Neuron (in vitro differentiated cells): ENCODE results near the genes CCSAP and ARV1.

- PRO-cap = no peak
Measured at GRCh38 chr1:229015645-229016138, 255.2 kb upstream of the RAB4A start.

- PRO-cap = no peak
Measured at GRCh38 chr1:229019351-229020328, 251.3 kb upstream of the RAB4A start.

GRCh38 chr1:229108925-229109264 is 162.0 kb upstream of the RAB4A start:
- PRO-cap = no peak

GRCh38 chr1:229116130-229116613 is 154.7 kb upstream of the RAB4A start:
- PRO-cap = no peak

DNA sequence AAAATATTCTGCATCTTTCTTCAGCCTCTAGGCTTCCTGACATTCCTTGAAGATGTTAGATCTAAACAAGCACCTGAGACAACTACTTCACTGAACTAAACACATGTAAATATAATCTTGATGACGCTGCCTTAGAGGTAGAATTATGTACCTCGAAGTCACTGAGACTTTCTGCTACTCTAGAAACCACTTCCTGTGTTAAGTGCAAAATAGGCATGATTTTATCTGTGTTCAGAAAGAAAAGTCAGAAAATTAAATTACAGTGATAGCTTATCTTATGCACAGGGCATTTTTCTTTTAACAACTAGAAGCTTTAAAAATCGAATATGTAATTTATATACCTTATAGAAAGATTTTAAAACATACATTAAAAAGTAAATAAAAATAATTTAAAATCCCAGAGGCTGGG is 17.3 kb upstream of the RAB4A start:
- PRO-cap = no peak

GRCh38 chr1:229298863-229299629 is 28.1 kb downstream of the RAB4A start:
- PRO-cap = no peak

GRCh38 chr1:229326551-229327192 is 16.2 kb downstream of the CCSAP start:
- PRO-cap = no peak

GRCh38 chr1:229341782-229342831 is 740 bp downstream of the CCSAP start:
- PRO-cap = bidirectional peak, plus-strand start at chr1:229342312, minus-strand start at chr1:229342405; bidirectional peak, plus-strand start at chr1:229342741, minus-strand start at chr1:229342581

- PRO-cap = bidirectional peak, plus-strand start at chr1:229343003, minus-strand start at chr1:229343077; unidirectional peak, minus-strand start at chr1:229343278
Measured at GRCh38 chr1:229342832-229343626, at the start of gene CCSAP. TSS of gene CCSAP (minus strand) at chr1:229343047.

- PRO-cap = no peak
Measured at GRCh38 chr1:229619515-229620646, 6.0 kb downstream of the TAF5L start.

DNA sequence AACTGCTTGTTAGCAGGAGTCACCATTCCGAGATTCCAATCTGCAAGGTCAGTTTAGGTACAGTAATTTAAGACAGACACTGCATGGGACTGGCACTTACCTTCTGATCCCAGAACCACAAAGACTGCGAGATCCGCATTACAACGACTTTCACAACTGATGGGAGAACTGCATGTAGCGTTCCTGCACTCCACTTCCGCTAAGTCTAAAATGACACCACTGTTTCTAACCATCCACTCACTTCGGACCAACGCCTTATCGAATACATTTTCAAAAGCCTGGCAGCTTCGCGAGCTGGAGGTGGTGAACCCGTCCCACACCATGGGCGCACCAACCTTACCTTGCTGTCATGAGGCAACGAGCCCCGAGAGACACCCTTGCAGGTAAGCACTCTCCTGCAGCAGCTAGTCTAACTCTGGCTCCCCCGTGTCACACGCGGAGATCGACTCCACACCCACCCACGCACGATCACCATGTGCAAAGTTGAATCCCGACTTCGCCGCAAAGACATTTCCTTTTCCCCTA is 903 bp downstream of the TAF5L start:
- PRO-cap = no peak

DNA sequence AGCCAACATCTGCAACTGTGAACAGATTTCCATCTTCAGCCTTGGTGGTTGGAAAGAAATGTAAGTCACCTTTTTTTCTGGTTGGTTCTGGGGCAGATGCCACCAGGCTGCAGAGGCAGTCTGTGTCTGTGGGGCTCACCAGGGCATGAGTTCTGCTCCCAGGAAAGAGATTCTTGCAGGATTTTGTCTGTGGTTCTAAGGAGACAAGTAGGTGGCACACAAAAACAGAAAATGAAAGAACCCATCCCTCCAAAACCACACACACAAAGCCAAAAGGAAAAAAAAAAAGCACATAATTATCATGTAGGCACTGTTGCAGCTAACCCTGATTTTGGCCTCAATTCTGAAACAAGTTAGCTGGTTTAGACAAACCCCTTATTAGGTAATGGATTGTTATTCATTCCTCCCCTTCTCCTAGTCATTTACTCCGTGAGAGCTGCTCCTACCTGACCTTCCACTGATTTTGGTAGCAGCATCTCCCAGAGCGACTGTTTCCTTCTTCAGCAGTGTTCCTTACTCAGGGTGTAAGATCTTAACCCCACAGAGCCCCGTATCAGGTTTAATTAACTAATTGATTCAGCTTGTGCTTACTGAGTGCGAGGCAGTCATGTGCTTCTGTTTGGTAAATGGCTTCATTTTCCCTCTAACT is 36.5 kb downstream of the GALNT2 start:
- PRO-cap = no peak

DNA sequence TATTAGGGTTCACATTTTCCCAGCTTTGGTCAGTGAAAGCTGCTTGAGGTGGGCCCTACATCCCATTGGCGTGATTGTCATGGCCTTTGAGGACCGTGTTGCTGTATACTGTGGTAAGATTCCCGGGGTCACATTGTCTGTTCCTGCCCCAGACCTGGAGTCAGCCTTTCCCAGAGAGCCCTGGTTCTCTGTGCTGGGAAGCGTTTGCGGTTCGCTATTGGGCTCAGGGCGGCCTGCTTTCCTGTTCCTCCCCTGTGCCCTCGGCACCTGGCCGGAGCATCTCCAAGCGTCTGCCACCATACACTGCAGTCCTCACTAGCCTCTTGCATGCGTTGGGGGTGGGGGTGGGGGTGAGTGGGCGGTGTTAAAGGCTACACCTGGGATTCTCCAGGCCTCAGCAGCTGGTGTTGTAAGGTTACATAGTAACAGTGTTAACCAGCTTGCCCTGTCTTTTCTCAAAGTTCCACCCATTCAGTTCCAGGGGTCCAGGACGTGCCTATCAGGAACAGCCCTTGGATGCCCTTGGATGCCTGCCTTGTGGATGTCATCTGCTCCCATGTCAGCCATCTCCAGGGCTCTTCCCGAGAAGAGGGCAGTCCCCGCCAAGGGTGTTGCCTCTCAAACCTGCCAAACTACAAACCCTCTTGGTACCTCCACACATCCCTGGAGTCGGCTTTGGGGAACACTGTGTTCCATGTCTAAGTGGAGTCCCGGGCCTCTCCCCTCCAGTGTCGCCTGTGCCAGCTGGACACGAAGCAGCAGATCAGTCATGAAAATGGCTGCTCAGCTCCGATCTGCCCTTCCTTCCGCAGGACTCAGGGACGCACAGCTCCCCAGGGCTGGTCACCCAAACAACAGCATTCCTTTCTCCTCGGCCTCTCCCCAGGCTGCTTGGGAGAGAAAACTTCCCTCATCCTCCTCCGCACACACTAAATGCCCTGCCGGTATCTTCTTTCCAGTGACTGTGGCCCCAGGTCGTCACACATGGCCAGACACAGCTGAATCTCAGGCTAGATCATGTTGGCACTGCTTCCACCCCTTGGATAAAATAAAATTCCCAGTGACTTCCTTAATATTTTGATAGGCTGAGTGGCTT is 53.1 kb downstream of the GALNT2 start:
- PRO-cap = no peak

DNA sequence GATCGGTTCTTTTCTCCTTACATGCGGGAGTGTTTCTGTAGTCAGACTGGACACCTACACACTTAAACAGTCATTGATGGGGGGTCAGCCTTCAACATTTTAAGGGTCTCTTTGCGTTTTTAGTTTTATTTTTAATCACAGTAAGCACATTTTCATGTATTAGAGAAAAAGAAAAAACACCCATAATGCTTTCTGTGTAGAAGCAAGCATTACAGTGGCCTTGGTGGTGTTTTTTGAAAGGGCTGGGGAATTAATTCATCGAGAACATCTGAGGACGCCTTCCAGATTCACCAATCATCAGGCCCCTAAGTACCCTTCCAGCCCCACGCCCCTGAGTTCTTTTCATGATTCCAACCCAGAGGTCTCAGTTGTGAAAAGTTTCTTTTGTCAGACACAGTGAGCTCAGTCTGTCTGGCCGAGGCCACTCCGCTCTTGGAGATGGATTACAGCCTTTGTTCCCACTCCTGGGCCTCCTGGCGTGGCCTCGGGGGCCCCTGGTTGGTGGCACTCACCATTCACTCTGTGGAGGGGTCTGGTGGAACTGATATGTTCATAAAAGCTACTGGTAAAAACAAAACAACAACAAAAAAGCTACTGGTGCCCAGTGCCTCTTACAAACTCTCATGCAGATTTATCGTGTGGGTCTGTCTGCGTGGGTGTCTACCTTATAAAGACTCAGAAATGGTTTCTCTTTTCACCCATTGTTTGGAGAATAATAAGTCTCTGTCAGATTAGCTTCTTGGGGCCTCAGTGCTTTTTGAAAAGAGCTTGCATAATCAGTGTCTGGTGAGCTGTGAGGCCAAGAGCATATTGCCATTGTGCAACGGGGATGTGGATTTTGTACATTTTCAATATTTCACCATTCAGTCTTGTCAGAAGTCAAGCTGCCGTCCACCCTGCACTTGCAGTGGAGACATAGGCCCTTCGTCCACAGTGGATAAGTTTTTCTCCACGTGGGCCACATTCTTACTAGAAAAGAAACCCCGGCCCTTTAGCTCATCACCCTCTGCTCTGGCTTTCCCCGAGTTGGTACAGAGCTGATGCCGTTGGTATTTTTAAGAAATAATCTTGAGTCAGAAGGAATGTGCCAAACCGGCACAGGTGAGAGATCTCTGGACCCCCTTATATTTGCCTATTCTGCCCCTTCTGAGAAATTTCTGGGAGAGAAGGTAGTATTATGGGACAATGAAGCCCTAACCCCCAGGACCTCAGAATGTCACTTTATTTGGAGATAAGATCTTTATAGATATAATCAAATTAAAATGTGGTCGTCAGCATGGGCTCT is 86.7 kb downstream of the GALNT2 start:
- PRO-cap = no peak

- PRO-cap = no peak
Measured at GRCh38 chr1:230158579-230159380, 91.7 kb downstream of the GALNT2 start.

DNA sequence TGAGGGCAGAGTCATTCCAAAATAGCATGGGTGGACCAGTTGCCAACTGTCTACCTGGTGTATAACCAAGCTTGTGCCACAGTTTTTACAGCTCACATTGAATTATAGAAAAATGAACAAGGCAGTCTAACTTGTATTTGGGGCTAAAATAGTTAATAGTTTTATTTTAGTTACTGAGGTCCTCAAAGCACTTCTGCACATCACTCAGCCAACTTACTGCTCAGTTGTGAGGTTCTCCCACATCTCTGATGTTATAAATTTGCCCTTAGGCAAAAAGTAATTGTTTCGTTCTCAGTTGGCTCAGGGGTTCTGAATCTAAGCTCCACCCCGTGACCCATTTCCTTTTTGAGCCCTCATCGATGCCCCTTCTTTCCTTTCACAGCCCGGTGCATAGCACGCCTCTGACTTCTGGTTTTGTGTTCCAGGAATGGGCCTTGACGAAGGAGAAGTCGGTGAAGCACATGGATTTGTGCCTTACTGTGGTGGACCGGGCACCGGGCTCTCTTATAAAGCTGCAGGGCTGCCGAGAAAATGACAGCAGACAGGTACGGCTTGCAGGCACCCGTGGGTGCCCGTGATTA is 152.0 kb downstream of the PGBD5 start:
- PRO-cap = no peak

DNA sequence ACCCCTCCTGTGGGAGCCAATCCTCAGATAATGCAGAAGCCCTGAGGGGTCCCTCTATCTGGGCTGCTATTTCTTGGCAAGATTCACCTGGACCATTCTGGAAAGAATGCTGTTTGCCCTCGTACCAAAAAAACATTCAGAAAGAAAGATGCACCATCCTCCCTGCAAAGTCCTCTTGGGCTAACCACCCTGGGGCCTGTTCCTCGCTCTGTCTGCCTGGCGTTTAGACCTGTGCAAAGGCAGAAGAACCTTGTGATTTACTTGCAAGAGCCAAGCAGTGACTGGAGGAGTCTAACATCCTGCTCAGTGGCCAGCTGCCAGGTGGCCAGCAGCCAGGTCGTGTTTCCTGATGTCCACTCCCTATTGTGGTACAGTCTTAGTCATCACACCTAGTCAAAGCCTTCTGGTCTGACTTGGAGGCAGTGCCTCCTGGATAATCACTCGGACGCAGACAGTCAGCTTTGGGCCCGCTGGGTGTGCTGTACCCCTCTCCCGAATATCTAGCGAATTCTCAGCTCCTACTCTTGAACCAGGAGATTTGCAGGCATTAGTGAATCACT is 118.1 kb downstream of the PGBD5 start:
- PRO-cap = no peak

GRCh38 chr1:230979007-230979365 is at the start of gene ARV1:
TSS of gene ARV1 (plus strand) at chr1:230979094.
- PRO-cap = bidirectional peak, plus-strand start at chr1:230979094, minus-strand start at chr1:230978782

DNA sequence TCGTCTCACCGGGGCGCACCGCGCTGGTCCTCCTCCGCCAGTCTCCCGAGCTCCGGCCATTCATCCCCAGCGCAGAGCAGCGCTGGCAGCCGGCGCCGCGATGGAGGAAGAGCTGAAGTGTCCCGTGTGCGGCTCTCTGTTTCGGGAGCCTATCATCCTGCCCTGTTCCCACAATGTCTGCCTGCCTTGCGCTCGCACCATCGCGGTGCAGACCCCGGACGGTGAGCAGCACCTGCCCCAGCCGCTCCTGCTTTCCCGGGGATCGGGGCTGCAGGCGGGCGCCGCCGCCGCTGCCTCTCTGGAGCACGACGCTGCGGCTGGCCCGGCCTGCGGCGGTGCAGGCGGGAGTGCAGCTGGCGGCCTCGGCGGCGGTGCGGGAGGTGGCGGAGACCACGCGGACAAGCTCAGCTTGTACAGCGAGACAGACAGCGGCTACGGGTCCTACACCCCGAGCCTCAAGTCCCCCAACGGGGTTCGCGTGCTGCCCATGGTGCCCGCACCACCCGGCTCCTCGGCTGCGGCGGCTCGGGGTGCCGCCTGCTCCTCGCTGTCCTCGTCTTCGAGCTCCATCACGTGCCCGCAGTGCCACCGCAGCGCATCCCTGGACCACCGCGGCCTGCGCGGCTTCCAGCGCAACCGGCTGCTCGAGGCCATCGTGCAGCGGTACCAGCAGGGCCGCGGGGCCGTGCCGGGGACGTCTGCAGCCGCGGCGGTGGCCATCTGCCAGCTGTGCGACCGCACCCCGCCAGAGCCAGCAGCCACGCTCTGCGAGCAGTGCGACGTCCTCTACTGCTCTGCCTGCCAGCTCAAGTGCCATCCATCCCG is 1.2 kb downstream of the TRIM67 start:
- PRO-cap = no peak

GRCh38 chr1:231529038-231529412 is 556 bp downstream of the TSNAX start:
- PRO-cap = unidirectional peak, minus-strand start at chr1:231529163